WTC11 (cell line): ENCODE measurements around a stretch of chr14.

DNA sequence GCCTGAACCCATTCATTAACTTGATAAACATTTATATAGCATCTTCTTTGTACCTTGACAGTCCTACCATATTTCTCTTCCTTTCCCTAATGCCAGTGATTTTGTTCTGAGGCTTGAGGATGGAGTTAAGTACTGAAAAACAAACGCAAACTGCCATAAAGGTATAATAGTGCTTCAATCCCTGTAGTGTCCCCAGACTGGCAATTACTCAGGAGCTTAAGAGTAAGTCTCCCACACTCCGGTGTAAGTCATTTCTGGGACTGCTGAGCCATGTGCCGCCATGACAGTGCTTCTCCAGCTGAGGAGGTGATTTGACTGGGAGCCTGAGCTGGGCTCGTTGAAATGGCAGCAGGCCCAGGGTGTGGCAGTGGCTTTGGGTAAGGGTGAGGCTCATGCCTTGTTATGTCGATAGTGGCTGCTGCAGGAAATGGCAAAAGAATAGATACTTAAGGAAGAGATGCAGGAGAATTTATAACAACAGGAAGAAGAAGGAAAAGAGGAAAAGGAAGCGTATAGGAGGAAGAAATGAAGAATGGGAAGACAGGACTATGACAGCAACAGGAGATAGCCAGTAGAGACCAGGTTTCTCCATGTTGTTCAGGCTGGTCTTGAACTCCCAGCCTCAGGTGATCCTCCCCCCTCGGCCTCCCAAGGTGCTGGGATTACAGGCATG, 43.9 kb upstream of the HECTD1 start:
- PRO-cap: no peak

DNA sequence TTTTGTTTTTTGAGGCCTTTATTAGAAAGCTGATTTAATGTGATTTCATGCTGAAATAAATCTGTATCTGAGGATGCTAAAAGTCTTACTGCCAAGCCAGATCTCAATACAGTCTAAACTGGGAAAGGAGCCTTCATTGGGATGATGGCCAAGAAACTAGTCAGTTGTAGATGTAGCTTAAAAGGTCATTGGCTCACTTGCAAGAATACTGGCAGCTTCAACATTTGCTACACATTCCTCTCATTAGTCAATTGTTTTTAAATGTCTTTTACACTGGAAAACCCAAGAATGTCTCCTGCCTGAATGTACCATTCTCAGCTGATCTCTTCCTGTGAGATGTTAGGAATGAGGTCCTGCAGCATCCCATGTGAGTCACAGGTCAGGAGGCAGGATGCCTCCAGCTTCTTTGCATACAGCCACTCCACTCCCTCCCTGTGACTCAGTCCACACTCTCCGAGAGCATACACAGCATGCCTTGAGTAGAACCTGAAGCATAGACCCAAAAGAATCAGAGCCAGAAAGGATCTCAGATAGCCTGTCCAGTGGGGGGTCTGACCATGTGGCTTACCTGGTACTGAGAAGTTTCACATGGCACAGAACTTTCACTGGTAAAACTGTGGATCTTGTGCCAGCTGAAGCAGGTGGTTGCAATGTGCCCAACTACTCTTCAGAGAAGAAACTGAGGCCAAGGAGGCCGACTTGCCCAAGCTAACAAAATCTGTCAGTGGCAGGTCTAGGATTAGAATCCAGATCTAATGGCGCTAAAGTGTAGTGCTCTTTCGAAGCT, 56.0 kb upstream of the HECTD1 start:
- PRO-cap: no peak

GRCh38 chr14:31690215-31691015, 129.2 kb downstream of the NUBPL start:
- PRO-cap: no peak

DNA sequence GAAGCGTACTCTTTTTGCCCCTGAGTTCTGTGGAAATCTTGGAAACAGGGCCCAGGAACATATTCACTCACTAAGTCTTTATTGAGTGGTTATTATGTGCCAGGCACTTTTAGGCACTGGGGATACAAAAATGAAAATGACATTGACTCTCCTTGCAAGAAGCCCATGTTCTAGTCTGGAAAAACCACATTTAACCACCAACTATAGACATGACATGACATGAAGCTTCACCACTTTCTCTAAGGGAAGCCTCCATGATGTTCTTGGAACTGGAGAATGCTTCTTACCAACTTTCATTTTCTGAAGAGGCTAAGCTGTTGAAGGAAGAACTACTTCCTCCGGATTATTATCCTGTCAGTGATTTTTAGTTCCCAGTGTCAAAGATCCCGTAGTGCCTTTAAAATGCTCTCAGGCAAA, 110.4 kb upstream of the ARHGAP5 start:
- PRO-cap: no peak

- PRO-cap: no peak
Observed at GRCh38 chr14:32043511-32043995, 33.6 kb upstream of the ARHGAP5 start.

DNA sequence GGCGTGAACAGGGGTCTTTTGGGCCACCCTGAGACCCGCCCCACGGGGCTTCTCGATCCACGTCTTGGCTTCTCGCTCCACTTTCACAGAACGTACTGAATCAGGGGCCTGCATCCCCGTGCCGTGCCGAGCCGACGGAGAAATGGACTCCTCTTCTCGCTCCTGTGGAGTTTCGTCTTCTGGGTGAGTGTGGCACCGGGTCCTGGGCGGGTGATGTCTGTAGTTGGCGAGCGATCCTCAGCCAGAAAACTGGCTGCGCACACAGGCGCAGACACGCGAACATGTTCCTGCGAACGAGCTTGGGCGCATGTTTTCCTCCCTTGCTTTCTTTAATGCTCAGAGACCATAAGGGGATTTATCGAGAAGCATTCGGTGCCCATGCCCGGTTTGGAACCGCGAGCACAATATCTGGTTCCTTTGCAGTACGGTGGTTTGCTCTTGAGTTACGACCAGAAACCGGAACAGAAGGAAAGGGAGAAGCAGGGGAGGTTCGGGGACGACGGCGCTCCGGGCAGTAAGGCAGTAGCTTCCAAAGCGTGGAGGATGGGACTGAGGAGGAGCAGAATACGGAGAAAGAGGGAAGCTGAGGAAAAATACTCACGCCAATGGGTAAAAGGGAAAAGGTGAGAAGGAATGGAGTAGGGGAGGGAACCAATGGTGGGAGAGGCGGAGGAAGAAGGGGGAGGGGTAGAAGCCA, 921 bp upstream of the ARHGAP5 start:
- PRO-cap: bidirectional peak, plus-strand start at position 80 of the sequence, minus-strand start at position 94 of the sequence; bidirectional peak, plus-strand start outside the sequence, minus-strand start at position 551 of the sequence

GRCh38 chr14:32098543-32099222, 21.6 kb downstream of the ARHGAP5 start:
- PRO-cap: no peak

DNA sequence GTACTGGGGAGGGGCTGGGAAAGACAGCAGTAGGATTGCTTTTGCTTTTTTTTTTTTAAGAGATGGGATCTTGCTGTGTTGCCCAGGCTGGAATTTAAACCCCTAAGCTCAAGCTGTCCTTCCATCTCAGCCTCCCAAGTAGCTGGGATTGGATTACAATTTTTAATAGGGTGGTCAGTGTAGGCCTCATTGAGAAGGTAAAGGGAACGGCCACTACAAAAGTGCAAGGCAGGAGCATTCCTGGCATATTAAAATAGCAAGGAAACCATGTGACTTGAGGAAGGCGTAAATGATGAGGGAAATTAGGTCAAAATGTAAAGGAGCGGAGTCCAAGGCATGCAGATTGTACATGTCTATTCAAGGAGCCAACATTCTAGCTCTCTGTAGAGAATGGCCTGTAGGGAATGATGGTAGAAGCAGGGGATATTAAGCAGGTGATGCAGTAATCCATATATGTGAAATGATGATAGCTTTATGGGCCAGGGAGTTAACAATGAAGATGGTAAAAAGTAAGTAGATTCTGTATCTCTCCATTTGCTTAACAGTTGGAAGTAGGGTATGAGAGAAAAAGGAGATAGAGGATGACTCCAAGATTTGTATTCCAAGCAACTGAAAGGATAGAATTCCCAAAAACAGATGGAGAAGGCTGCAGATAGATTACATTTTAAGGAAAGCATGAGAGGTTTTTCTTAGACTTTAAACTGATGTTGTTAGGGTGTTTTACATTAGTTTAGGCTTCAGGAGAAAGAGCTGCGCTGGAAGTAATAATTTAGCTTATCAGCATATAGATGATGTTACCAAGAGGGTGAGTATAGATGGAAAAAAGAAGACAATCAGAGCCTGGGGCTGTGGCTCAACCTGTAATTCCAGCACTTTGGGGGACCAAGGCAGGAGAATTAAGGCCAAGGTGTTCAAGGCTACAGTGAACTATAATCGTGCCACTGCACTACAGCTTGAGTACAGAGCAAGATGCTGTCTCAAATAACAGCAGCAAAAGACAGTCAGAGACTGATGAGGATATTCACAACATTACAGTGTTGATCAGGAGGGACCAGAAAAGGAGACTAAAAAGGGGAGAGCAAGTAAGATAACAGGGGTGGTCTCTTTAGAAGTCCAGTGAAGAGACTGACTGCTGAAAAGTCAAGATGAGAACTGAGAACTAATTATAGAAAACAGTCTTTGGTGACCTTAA, 33.6 kb downstream of the ARHGAP5 start:
- PRO-cap: no peak

DNA sequence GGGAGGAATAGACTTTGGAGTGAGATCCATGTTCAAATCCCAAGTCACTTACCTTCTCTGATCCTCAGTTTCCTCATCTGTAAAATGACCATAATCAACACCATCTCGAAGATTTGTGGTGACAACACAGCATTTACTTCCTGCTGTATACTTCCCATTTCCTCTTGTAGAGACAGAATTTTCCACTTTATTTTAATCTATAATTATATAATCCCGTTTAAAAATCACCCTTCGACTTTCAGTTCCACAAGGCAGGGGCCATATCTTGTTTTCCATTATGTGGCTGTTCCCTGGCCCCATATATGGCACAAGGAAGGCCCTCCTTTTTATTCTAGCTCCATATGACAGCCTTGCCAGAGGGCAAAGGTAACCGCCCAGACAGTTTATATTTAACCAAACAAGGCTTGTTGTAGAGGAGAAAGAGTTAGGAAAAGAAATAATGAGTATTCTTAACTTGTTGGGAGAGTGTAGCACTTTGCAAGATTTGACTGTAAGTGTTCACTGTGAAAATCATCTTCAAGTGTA, 243.1 kb downstream of the AKAP6 start:
- PRO-cap: no peak

DNA sequence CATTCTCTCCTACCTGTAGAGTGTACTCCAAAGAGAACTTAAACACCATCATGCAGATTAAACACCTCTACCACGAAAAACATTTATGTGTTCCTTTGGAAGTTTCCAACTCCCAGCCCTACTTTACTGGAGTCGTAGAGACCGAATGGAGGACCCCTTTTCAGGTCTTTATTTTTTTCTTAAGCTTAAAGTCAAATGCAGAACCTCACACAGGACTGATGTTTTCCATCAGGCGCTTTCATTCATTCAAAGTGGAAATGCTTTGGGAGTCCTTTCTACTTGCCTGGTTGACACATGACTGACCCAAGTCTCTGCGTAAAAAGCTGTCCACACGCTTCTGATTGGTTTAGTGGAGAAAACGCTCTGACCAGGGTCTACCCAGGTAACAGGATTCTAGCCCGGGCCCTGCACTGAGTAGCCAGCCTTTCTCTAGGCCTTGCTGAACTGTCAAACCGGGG, 1.1 kb upstream of the NPAS3 start:
- PRO-cap: unidirectional peak, plus-strand start at position 391 of the sequence

DNA sequence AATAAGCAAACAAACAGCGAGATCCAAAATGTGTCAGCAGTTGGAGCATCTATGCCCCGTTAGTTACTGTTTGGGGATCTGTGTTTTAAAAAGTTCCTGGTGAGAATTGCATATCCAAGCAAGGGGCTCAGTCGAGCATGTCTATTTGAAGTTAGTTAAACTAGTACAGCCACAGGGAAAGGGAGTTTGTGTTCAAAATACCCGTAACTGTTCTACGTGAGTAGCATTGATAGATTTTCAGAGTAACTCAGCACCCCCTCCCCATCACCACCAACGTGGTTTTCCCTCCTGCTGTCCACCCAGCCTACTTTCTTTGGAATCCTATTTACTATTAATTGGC, 1.4 kb downstream of the NPAS3 start:
- PRO-cap: no peak

GRCh38 chr14:34020077-34020495, 69.2 kb upstream of the EGLN3 start:
- PRO-cap: no peak

DNA sequence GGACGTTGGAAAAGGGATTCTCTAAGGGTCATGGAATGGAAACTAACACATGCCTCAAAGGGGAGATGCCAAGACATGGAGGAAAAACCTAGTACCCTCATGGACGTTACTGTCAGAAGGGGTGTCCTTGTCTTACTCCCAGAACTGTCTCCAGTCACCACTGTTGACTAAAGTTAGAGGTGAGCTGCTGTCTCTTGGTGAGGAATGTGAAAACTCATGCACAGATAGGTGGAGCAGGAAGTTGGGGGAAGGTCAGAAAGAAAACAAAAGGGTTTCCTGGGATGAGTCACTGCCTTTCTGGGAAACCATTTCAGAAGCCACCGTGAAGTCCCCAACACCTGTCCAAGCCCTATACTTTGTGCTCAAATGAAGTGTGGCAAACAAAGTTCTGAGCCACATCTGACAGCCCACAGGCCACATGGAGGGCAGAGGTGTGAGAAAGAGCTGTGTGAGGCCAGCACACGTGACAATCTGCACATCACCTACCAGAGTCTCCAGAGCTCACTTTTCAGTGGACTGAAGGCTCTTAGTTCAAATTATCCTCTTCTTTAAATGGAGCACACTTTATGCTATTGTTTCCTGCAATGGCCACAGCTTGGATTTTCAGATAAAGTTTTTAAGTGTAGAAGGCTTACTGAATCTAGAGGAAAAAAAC, 92.9 kb upstream of the EGLN3 start:
- PRO-cap: no peak

DNA sequence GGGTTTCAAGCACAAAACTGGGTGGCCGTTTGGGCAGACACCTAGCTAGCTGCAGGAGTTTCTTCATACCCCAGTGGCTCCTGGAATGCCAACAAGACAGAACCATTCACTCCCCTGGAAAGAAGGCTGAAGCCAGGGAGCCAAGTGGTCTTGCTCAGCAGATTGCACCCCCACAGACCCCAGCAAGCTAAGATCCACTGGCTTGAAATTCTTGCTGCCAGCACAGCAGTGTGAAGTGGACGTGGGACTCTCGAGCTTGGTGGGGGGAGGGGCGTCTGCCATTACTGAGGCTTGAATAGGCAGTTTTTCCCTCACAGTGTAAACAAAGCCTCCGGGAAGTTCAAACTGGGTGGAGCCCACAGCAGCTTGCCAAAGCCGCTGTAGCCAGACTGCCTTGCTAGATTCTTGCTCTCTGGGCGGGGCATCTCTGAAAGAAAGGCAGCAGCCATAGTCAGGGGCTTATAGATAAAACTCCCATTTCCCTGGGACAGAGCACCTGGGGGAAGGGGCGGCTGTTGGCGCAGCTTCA, 188.9 kb upstream of the EGLN3 start:
- PRO-cap: no peak

DNA sequence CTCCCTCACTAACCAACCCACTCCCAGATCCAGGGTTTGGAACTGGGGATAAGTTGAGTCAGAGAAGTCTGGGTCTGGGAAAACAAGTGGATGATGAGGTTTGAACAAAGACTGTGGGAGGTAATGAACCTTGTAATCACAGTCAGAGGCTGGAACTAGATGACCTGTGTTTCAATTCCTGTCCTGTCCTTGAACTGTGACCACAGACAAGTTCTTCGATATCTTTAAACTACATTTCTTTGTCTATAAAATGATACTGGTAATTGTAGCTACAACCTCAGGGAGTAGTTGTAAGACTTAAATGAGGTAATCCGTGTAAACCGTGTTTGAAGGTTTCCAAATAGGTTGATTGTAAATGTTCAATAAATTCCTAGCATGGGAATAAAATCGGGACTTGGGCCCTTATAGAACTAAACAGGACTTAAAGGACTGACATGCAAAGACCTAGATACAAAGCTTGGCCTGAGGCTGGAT, 240.7 kb upstream of the EGLN3 start:
- PRO-cap: no peak

- PRO-cap: no peak
Observed at GRCh38 chr14:34363631-34364265, 98.3 kb downstream of the SPTSSA start.

DNA sequence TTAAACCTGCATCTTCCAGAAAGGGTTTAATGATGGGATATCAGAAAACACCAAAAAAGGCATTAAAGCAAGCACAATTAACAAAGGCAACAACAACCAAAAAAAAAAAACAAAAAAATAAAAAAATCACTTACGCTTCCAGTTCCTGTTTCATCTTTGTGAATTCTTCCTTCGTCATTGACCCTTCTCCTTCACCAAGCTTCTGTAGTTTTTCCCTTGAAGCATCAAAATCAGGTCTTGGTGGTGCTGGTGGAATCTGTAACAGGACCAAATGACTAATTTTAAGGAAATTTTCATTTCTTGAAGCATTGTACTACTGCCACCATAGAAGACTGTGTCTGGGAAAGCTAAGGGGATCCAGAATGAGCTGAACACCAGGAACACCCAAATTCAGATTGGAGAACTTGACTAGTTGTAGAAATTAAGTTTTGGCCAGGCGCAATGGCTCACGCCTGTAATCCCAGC, 24.5 kb downstream of the SNX6 start:
- PRO-cap: no peak

DNA sequence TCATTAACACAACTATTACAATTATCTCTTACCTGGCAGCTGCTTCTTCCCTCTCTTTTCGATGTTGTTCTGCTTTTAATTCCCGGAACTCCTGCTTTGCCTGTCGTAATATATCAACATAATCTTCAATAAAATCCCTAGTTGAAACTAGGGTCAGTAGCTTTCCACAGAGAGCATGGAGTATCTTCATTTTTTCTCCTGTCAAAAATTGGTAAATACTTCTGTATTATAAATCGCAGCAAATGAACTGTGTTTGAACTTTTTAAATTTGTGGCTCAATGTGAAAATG, 69.3 kb upstream of the CFL2 start:
- PRO-cap: no peak

GRCh38 chr14:34819932-34820307, 55.2 kb downstream of the BAZ1A start:
- PRO-cap: no peak

DNA sequence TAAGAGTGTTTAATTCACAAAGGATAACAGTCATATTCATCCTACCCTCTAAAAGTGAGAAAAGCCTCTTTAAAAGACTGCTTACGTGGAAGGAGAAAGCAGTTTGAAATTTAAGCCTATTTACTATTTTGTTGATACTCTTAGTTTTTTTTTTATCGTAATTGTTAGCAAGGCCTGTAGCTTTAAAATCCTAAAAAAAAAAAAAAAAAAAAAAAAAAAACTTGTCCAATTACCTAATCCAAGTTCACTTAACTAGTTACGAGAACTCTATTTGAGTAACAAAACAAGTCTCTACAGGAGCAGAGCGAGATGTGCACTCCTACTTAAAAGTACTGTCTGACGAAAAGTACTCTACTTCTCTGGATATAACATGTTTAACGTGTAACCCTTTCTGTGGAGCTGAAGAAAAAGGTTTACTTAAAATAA, 2.4 kb downstream of the BAZ1A start:
- PRO-cap: no peak